ENCODE measurements around a stretch of chr5.

DNA sequence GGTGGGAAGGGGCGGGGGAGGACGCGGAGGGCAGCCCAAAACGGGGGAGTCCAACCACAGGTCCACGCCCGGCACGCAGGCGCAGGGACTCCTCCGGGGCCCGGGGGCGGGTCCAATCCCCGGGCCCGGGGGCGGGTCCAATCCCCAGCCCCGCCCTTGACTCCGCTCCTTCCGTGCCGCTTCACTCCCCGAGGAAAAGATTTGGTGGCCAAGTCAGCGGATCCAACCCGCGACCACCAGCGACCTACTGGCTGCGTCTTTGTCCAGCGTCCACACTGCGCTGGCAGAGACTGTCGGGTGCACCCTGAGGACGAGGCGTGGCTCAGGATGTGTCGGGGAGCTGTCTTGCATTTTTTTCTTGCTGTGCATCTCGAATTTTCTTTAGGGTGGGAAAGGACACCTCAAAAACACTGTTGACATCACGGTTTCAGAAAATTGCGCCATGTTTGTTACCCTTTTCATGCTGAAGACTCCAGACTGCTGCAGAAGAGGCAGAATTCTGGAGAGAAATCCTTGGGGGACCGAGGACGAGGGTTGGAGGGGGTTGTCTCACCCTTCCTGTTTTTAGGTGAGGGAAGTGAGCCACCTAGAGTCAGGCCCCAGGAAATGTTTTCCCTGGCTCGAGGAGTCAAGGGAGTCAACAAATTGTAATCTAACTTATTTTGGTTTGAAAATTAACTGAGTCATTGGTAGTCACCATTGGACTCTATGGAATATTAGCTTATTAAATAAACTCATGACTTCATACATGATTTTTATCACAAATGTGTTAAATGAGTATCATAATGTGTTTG, 466 bp upstream of the LYSMD3 start:
- RRBS = no CpG with 5 or more reads among the region's 36 CpGs

GRCh38 chr5:90613950-90614409, 55.4 kb downstream of the ADGRV1 start:
- RRBS = no CpG with 5 or more reads among the region's 4 CpGs

GRCh38 chr5:90637684-90637962, 79.0 kb downstream of the ADGRV1 start:
- RRBS = 3% methylated on average over 2 of the region's 3 CpGs

- RRBS = no CpG with 5 or more reads among the region's 7 CpGs
These were observed 85.5 kb downstream of the ADGRV1 start for GRCh38 chr5:90643980-90644694.

DNA sequence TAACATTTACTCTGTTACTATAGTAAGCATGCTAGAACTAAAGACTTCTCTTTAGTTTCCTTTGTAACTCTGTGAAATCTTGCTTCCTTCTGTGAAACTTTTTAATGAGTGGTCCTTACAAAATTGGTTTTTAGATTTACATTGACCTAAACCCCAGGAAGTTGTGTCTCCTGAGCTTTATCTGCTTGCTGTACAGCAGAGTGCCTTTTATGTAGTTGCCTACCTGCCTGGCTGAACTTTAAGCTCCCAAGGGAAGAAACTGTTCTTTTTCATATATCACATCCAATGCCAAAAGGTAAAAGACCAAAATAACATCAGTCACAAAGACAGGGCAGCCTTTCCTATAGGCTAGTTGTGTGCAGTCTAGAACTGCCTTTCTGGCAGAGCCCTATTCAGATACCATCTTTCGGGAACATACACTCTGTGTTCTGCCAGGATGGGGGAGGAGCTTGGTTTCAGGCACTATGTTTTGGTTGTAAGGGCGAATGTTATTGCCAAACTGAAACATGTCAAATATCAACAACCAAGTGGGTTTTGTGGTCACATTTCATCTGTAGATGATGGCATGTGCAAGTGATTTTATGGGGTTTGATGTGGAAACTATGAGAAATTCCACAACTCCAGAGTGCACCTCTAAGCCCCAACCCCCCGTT, 314.4 kb downstream of the ADGRV1 start:
- RRBS = no CpG with 5 or more reads among the region's 3 CpGs

GRCh38 chr5:90878032-90878585, 319.5 kb downstream of the ADGRV1 start:
- RRBS = no CpG with 5 or more reads among the region's 9 CpGs

DNA sequence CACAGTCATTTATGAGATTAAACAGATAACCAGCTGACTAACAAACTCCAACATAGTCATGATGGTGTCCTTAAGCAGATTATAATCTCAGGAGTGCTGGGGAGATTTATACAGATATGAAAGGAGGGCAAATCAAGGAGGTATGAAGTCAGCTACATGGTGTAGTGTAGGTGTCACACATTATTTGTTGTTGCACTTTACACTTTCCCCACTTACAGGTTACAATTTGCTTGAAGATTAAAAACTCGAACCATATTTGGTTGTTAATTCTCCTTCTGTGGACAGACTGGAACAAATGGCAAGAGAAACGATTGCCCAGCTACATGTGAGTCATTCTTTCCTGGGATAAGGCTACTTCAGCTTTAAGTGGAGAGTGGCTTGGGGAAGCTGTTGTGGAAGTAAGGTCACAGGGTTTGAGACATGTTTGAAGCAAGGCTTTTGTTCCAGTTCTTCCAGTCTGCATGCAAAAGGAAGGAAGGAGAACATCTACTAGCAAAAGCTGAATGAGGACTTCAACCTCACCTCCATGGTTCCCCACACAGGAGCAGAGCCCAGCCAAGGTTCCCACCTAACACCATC, 320.1 kb downstream of the ADGRV1 start:
- RRBS = no CpG with 5 or more reads among the region's 2 CpGs

- RRBS = no CpG with 5 or more reads among the region's 3 CpGs
These were observed 359.3 kb downstream of the ADGRV1 start for GRCh38 chr5:90917837-90918358.

- RRBS = no CpG with 5 or more reads among the region's 7 CpGs
These were observed 281.2 kb downstream of the ARRDC3 start for GRCh38 chr5:91101764-91102495.

DNA sequence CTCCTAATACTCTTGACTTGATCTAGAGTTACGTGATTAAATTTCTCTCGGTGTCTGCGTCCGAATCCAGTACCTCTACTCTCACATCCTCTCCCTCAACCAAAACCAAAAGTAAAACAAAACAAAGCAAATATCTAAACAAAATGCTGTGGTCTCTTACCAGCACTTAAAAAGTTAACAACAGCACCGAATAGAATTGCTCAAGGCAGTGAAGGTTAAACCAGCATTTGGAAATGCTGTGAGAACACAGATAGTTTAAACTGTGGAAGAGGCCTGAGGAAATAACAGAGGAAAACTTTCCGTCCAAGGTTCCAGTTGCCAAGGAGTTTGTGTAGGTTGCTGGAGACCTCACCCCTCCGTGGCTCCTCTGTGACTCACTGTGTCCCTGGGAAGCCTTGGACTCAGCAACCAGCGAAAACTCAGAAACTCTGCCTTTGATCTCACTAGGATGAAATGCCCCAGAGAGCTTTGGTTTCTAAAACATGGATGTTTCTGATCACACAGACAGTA, 193.2 kb downstream of the ARRDC3 start:
- RRBS = no CpG with 5 or more reads among the region's 8 CpGs

DNA sequence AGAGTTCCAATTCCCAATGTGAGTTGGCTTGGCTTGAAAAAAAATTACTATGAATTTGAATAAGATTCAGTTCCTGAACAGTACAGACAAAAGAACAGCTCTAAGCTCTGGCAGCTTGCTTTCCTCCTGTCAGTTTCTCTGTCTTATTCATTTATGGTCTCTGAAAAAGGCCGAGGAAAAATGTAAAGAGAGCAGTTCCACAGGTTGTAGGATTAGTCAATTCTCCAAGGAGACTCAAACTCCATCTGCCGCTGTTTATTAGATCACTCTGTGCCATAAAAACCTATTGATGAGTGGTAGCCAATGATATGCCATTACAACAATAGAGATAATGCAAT, 188.3 kb downstream of the ARRDC3 start:
- RRBS = no CpG with 5 or more reads among the region's 2 CpGs

GRCh38 chr5:91281391-91282031, 101.6 kb downstream of the ARRDC3 start:
- RRBS = no CpG with 5 or more reads among the region's 6 CpGs

DNA sequence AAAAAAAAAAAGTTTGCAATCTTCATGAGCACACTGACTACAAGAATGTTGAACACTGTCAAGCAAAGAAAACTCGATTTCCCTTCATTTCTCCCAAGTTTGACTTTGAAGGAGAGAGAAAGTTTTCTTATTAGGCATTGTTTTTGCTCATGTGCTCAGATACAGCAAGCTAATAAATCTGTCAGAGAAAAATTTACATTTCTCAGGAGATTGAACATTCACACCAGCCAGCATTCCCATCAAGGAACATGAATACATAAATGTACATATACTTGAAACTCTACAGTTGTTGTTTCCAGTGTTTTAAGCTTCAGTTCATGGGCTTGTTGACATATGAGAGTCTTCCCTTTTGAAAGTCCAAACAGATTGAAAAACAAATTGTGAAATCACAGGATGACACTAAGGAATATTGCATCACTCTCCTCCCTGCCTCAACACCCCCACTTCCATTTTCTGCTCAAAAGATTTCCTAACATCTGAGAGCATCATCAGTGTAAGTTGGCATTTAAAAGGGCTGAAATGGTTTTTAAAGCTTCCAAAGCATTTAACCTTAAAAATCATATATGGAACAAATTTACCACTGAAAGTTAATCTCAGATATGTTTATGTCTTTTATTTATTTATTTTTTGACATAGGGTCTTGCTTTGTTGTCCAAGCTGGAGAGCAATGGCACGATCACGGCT, 81.7 kb downstream of the ARRDC3 start:
- RRBS = no CpG with 5 or more reads among the region's 3 CpGs

GRCh38 chr5:91379691-91380482, 3.2 kb downstream of the ARRDC3 start:
- RRBS = 2% methylated on average over 15 of the region's 71 CpGs

- RRBS = no CpG with 5 or more reads among the region's 6 CpGs
These were observed 86.7 kb upstream of the ARRDC3 start for GRCh38 chr5:91469743-91470244.

GRCh38 chr5:92939431-92939839, 643.6 kb upstream of the NR2F1 start:
- RRBS = no CpG with 5 or more reads among the region's 4 CpGs

- RRBS = no CpG with 5 or more reads among the region's 17 CpGs
These were observed 125.3 kb upstream of the NR2F1 start for GRCh38 chr5:93457579-93458220.

GRCh38 chr5:93570563-93571707, 12.1 kb upstream of the NR2F1 start:
- RRBS = 95% methylated on average over 30 of the region's 83 CpGs

DNA sequence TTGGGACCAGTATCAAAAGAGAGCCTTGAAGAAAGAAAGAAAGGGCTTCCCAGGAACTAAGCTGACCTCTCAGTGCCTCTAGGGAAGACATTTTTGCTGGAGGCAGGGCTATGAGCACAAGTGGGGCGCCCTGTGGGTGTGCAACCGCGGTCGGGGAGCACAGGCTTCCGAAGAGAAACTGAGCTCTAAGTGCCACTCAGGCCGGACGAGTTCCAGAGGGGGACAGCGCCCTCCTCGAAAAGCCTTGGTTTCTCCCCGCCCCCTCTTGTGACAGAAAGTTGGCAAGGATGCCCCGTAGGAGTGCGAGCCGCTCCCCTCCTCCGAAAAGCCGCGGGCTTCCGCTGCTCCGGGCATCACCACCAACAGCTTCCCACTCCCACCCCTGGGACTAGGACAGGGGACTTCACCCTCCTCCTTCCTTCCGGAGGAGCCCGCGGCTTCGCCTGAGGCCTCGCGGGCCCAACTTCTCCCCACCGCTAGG, 4.1 kb upstream of the NR2F1 start:
- RRBS = 32% methylated on average over 8 of the region's 25 CpGs

DNA sequence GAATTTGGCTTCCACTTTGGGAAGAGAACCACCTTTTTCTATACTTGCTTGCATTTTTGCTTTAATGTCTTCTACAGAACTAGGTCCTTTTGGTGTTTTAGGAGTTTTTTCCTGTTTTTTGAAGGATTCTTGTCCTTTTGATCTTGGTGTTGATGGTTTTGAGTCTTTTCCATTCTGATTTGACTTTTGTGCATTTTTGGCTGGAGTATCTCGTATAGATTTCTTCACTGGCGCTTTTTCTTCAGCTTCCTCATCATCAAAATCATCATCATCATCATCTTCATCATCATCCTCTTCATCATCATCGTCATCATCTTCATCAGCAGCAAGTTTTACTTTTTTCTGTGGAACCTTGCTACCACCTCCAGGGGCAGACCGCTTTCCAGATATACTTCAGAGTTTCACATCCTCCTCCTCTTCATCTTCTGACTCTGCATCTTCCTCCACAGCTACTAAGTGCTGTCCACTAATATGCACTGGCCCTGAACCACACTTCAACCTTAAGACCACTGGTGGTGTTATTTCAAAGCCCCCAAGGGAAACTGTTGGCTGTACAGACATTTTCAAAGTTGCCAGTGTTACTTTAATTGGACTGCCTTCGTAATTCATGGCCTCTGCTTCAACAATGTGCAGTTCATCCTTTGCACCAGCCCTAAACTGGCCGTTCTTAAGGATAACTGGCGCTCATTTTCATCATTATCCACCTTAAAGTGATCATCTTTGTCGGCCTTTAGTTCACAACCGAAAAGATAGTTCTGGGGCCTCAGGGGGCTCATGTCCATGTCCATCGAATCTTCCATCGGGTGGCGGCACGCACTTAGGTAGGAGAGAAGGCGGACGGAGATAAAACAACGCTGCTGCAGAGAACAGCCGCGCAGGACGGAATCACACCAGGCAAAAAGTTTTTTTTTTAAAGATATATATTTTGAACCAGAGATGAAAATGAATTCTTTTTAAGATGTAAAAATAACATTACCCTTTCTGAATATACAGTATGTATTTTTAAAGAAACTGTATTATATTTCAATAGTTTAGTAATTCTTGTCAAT, 58.2 kb downstream of the POU5F2 start:
- RRBS = no CpG with 5 or more reads among the region's 19 CpGs

Measured in BE2C (cell line).